ENCODE measurements around a stretch of chr2.

DNA sequence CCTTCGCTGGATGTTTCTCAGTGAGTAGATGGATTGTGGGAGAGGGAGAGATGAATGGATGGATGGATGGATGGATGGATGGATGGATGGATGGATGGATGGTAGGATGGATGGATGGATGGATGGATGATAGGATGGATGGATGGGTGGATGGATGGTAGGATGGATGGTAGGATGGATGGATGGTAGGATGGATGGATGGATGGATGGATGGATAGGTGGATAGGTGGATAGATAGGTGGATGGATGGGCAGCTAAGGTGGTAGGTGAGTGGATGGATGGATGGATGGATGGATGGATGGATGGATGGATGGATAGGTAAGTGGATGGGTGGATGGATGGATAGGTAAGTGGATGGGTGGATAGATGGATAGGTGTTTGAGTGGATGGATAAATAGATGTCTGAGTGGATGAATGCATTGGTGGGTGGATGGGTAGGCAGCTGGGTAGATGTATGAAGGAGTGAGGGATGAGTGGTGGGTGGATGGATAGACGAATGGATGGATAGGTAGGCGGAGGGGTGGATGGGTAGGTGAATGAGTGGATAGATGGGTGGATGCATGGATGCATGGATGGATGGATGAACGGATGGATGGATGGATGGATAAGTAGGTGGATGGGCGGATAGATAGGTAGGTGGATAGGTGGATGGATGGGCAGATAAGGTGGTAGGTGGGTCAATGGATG, 29.8 kb downstream of the MLPH start:
- RRBS, 2 experiments: no CpG with 5 or more reads among the region's 5 CpGs

DNA sequence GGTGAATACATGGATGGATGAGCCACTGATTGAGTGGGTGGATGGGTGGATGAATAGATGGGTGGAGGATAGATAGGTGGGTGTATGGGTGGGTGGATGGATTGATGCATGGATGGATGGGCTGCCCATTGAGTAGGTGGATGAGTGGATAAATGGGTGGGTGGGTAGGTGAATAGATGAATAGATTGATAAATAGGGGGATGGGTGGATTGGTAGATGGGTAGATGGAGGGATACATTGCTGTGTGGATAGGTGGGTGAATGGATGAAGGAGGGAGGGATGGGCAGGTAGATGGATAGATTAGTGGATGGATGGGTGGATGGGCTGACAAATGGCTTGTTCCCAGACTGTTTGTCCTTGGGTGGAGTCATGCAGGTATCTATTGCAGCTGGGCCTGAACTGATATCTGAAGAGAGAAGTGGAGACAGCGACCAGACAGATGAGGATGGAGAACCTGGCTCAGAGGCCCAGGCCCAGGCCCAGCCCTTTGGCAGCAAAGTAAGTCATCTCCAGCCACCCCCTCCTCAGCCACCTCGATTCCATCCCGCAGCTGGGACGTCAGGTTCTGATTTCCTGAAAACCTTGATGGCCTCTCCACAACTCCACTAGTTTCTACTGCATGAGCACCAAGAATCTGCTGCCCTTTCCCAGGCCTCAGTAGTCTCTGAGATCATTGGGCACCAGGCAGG, 31.2 kb downstream of the MLPH start:
- RRBS, 2 experiments: no CpG with 5 or more reads among the region's 4 CpGs

- RRBS, 2 experiments: no CpG with 5 or more reads among the region's 9 CpGs
Measured at GRCh38 chr2:237538455-237538654, 28.0 kb upstream of the PRLH start.

GRCh38 chr2:237538712-237539165, 27.6 kb upstream of the PRLH start:
- RRBS, 2 experiments: 93% methylated on average over 9 of the region's 14 CpGs

DNA sequence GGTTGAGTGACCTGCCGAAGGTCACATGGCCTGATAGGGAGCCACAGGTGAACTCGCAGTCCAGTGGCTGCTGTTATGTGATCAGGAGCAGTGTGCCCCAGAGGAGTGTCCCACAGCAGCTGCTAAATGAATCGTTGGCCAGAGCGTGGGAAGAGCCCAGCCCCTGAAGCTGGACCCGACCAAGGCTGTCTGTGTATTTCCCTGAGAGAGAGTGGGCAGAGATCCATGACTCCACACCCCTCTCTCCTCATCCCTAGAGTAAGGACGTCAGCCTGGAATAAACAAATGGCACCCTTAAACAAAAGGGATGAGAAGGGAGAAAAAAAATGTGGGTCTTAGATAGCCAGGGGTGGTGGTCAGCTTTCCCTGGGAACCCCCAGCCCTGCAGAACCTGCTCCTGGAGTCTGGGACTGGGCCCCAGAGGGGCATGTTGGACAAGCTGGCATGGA, 26.6 kb upstream of the PRLH start:
- RRBS, 2 experiments: no CpG with 5 or more reads among the region's 6 CpGs

GRCh38 chr2:237542279-237542601, 24.1 kb upstream of the PRLH start:
- RRBS, 2 experiments: no CpG with 5 or more reads among the region's 8 CpGs

DNA sequence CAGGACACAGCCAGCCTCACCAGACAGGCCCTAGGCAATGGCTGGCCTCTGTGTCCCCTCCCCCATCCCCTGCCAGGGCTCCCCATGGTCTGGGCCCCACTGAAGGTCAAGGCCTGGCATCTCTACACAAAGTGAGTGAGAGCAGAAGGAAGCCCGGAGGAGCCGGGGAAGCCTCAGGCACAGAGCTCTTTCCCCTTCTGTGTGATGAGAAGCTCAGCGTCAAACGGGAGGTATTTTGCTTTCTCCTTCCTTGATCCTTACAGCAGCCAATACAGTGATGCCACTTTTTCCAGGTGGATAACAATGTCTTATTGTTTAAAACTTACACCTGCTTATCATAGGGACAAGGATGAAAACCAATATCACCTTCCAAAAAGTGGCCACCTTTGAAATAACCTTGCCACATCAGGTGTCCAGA, 6.5 kb downstream of the PRLH start:
- RRBS, 2 experiments: no CpG with 5 or more reads among the region's 4 CpGs

DNA sequence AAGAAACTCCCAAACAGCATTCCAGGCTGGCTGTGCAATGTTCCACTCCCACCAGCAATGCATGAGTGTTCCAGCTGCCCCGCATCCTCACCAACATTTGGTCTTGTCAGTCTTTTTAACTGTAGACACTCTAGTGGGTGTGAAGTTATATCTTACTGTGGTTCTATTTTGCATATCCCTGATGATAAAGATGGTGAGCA, 8.9 kb upstream of the LRRFIP1 start:
- RRBS, 2 experiments: no CpG with 5 or more reads among the region's 1 CpG

GRCh38 chr2:237690853-237691987, 63.8 kb downstream of the LRRFIP1 start:
- RRBS, 2 experiments: 33 to 42% methylated on average over 42 of the region's 94 CpGs

GRCh38 chr2:237691989-237692658, 64.7 kb downstream of the LRRFIP1 start:
- RRBS, 2 experiments: under 1% methylated on average over 37 of the region's 89 CpGs

DNA sequence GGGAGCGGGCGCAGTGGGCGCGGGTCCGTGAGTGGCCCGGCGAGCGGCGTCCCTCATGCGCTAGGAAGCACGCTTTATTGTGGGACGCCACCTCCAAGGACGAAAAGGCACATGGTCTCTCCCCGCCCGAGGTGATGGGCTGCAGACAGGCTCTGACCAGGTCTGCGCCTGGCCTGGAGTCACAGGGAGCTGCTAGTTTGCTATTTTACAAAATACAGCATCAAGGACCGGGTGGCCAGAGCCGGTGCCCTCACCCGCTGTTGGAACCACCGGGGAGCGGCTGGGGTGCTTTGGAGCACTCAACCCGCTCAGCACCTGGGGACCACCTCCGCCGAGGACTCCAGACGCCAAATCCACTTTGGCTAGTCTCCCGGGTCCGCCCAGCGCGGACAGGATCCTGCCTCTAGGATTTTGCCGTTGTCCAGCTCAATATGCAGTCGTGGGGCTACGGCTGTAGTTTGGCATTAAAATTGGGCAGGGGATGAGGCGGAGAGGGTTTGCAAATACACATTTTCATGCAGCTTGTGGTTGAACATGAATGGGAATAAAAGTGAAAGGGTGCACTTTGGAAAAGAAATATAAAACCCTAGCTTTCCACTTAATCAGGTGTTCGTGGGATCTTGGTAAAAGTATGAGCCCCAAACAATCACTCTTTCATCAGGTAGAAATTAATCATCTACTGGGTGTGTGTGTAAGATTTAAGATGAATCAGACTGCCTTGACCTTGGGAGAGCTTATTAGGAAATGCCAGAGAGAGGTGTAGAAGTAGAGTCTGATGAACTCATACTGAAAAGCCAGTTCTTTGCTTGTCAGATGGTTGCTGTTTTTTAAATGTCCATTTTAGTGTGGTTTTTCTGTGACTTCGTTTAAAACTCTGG, 65.5 kb downstream of the LRRFIP1 start:
- RRBS, 2 experiments: under 1 to 1% methylated on average over 10 of the region's 35 CpGs

- RRBS, 2 experiments: no CpG with 5 or more reads among the region's 26 CpGs
Measured at GRCh38 chr2:237700463-237701707, 73.5 kb downstream of the LRRFIP1 start.

GRCh38 chr2:237732959-237733833, 65.4 kb upstream of the RBM44 start:
- RRBS, 2 experiments: 6 to 37% methylated on average over 2 of the region's 22 CpGs

- RRBS, 2 experiments: no CpG with 5 or more reads among the region's 22 CpGs
Measured at GRCh38 chr2:237736069-237737223, 62.1 kb upstream of the RBM44 start.

- RRBS, 2 experiments: no CpG with 5 or more reads among the region's 17 CpGs
Measured at GRCh38 chr2:237762367-237763733, 35.7 kb upstream of the RBM44 start.

DNA sequence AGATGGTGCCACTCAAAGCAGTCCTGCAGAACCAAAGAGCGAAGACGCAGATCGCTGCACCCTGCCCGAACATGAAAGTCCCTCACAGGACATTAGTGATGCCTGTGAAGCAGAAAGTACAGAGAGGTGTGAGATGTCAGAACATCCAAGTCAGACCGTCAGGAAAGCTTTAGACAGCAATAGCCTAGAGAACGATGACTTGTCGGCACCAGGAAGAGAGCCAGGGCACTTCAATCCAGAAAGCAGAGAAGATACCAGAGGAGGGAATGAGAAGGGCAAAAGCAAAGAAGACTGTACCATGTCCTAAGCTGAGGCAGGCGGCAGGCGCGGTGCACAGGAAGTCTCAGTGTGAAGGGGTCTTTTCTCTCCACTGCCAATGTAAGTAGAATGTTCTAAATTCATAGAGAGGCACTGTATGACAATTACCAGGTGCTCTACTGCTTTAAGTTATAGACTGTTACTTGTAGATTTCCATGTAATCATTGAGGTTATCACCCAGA, 34.7 kb upstream of the RBM44 start:
- RRBS, 2 experiments: no CpG with 5 or more reads among the region's 10 CpGs

- RRBS, 2 experiments: no CpG with 5 or more reads among the region's 1 CpG
Measured at GRCh38 chr2:237785199-237785548, 13.4 kb upstream of the RBM44 start.

DNA sequence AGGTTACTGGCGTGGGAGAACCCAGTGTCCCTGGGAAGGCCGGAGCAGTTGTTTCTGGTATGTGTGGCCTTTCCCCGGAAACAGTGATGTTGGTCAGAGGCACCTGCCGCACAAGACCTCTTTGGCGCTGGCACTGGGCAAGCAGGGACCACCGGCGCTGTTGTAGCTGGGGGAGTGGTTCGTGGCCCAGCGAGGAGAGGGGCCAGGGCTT, 1.1 kb downstream of the RAMP1 start:
- RRBS, 2 experiments: 3 to 5% methylated on average over 4 of the region's 9 CpGs

DNA sequence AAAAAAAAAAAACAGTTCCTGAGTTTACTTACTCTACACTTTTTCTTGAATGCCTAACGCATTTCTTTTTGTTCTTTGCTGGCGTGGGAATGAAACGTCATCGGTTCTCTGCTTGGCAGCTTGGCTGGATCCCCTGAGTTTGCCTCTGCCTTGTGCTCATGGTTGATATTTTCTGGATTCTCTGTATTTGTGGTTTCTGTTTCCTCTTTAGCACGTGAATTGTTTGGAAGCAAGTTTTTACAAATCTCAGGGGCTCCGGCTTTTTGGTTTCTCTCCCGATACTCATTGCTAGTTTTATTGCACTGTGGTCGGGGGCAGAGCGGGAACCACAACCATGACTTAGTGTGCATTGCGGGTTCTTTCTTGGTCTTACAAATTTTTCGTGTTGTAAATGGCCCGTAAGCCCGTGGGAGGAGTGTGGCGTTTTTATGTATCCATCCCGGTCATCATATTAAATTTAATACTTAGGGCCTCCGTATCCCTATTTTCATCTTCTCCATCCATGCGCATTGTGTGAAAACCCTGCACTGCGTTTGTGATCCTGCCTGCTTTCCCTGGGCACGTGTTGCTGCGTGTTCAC, 9.3 kb downstream of the RAMP1 start:
- RRBS, 2 experiments: no CpG with 5 or more reads among the region's 20 CpGs

- RRBS, 2 experiments: no CpG with 5 or more reads among the region's 17 CpGs
Measured at GRCh38 chr2:237874243-237875264, 15.1 kb downstream of the RAMP1 start.

Measured in LNCaP clone FGC (cell line).